ENCODE results near the genes FBXO27, SYCN, EID2 and LGALS14.

DNA sequence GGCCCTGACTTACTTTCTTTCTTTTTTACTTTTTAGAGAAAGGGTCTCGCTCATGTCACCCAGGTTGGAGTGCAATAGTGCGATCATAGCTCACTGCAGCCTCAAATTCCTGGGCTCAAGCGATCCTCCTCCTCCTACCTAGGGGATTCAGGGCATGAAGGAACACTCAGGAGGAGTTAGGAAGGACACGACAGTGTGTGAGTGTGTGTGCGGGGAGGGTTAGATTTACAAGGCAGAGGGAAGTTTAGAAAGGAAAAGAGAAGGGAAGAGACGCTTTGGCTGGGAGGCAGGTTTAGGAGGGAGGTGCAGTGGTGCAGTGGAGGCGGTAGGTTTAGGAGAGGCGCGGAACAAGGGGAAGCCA is 657 bp downstream of the SIRT2 start:
CAGE:
- cytosol, long polyA minus RNA, result no peak
- cytosol, long polyA plus RNA, result no peak
- long polyA plus RNA, result no peak
- nucleus, long polyA minus RNA, result no peak
- nucleus, long polyA plus RNA, result no peak

CAGE:
- cytosol, long polyA minus RNA, result no peak
- cytosol, long polyA plus RNA, result no peak
- long polyA plus RNA, result no peak
- nucleus, long polyA minus RNA, result no peak
- nucleus, long polyA plus RNA, result no peak
Observed at GRCh38 chr19:38899142-38899429, 332 bp downstream of the SIRT2 start.

GRCh38 chr19:39030826-39031184 is 1.5 kb downstream of the FBXO27 start:
CAGE:
- cytosol, long polyA minus RNA, result no peak
- cytosol, long polyA plus RNA, result no peak
- long polyA plus RNA, result no peak
- nucleus, long polyA minus RNA, result no peak
- nucleus, long polyA plus RNA, result no peak

CAGE:
- cytosol, long polyA minus RNA, result no peak
- cytosol, long polyA plus RNA, result no peak
- long polyA plus RNA, result no peak
- nucleus, long polyA minus RNA, result no peak
- nucleus, long polyA plus RNA, result no peak
Observed at GRCh38 chr19:39032388-39032898, at the start of gene FBXO27. Gene FBXO27 (minus strand): TSS chr19:39032549.

GRCh38 chr19:39156268-39157124 is 30.9 kb downstream of the PAK4 start:
CAGE:
- cytosol, long polyA minus RNA, result no peak
- cytosol, long polyA plus RNA, result no peak
- long polyA plus RNA, result no peak
- nucleus, long polyA minus RNA, result no peak
- nucleus, long polyA plus RNA, result no peak

CAGE:
- cytosol, long polyA minus RNA, result no peak
- cytosol, long polyA plus RNA, result no peak
- long polyA plus RNA, result no peak
- nucleus, long polyA minus RNA, result no peak
- nucleus, long polyA plus RNA, result no peak
Observed at GRCh38 chr19:39203770-39204477, at the start of gene SYCN. Gene SYCN (minus strand): TSS chr19:39204263.

DNA sequence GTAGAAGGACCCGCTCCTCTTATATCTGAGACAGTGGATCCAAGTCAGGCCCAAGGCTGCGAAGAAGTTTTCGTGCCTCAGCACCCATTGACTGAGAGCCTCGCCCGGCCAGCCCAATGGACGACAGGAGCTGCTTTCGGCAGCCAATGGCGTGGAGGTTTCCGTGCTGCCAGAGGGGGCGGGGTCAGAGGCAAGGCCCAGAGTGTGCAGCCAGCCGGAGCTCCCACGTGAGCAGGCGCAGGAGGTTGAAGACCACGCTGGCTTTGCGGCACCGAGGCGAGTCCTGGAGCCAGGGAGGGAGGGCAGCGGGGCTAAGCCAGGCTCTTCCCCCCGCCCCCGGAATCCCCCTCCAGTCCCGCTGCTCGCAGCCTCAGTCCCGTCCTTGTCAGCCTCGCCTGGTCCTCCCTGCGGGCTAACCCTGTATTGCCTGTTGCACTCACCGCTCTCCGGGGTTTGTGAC is 2.2 kb upstream of the IFNL3 start:
CAGE:
- cytosol, long polyA minus RNA, result no peak
- cytosol, long polyA plus RNA, result no peak
- long polyA plus RNA, result no peak
- nucleus, long polyA minus RNA, result no peak
- nucleus, long polyA plus RNA, result no peak

DNA sequence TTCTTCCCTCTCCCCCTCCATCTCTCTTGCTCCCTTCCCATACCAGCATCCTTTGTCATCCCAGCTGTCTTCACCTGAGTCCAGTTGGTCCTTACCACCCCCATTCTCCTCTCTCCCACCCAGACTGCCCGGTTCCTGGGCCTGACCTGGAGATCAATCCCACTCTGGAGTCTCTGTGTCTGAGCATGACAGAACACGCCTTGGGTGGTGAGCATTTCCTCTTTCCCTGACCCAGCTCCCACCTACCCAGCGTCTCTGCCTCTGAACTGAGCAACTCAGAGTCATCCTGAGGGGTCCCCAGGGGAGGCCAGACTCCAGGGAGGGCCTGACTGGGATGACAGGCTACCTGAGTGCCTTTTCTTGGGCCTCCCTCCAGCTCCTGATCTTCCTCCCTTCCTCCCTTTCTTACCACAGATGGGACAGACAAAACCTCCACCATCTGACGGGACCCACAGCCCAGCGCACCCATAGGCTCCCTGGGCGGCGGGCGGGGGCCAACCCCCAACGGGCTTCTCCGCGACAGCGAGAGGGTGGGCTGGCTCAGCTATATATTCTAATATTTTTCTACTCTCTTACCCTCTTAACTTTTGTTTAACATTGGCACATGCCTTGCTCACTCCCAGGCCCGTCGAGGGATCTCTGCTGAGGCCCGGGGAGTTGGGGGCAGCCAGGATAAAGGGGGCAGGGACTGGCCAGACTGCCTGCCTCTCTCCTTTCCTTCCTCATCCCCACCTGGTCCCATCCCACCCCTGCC is 7.6 kb downstream of the PAF1 start:
CAGE:
- cytosol, long polyA minus RNA, result no peak
- cytosol, long polyA plus RNA, result no peak
- long polyA plus RNA, result no peak
- nucleus, long polyA minus RNA, result no peak
- nucleus, long polyA plus RNA, result no peak

DNA sequence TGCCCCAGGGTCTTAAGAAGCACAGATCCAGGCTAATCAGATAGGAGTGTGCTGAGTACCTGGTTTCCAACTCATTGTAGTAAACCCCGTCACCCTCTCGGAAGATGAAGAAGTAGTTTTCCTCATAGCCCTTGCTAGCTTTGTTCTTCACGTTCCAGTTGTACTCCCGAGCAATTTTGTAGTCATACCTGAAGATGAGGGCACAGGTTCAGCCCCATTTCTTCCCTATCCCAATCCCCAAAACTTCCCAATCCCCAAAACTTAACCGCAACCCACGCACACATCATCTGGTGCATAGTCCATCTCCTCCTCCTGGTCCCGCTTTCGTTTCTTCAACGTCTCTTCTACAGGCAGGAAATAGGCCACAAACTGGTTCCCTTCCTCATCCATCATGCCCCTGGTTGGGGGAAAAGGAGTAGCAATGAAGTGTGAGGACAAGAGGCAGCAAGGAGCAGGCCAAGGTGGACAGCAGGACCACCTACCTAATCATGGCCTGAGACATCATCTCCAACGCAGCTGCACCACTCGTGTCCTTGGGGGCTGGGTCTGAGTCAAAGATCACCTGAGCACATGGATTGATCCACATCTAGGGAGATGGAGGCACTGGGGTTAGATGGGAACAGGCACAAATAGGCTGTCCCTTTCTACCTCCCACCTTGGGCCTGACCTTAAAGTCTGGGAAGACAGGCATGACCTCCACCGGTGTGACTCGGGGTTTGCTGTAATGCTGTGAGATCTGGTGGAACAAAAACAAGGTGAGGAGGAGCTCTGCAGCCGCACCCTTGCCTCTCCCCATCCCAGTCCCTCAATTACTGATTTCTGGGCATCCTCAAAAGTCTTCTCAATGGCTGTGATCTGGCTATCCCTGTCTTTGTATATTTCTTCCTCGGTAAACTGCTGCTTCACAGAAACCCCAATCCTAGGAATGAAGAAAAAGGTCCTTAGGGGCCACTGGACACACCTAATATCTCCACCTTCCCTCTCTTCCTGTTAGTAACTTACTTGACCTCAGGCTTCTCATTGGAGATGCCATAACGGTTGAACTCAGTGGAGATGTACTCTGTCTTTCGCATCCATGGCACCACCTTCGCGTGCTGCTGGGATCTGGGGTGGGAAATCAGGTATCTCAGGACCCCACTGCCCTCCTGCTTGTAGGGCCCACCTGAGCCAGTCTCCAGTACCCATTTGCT is 2.2 kb downstream of the PAF1 start:
CAGE:
- cytosol, long polyA minus RNA, result no peak
- cytosol, long polyA plus RNA, result no peak
- long polyA plus RNA, result no peak
- nucleus, long polyA minus RNA, result no peak
- nucleus, long polyA plus RNA, result no peak

GRCh38 chr19:39434348-39434976 is 1.3 kb downstream of the RPS16 start:
CAGE:
- cytosol, long polyA minus RNA, result no peak
- cytosol, long polyA plus RNA, result no peak
- long polyA plus RNA, result no peak
- nucleus, long polyA minus RNA, result no peak
- nucleus, long polyA plus RNA, result no peak

CAGE:
- cytosol, long polyA minus RNA, result no peak
- cytosol, long polyA plus RNA, result no peak
- long polyA plus RNA, result no peak
- nucleus, long polyA minus RNA, result no peak
- nucleus, long polyA plus RNA, result no peak
Observed at GRCh38 chr19:39453065-39453590, 7.7 kb downstream of the SUPT5H start.

DNA sequence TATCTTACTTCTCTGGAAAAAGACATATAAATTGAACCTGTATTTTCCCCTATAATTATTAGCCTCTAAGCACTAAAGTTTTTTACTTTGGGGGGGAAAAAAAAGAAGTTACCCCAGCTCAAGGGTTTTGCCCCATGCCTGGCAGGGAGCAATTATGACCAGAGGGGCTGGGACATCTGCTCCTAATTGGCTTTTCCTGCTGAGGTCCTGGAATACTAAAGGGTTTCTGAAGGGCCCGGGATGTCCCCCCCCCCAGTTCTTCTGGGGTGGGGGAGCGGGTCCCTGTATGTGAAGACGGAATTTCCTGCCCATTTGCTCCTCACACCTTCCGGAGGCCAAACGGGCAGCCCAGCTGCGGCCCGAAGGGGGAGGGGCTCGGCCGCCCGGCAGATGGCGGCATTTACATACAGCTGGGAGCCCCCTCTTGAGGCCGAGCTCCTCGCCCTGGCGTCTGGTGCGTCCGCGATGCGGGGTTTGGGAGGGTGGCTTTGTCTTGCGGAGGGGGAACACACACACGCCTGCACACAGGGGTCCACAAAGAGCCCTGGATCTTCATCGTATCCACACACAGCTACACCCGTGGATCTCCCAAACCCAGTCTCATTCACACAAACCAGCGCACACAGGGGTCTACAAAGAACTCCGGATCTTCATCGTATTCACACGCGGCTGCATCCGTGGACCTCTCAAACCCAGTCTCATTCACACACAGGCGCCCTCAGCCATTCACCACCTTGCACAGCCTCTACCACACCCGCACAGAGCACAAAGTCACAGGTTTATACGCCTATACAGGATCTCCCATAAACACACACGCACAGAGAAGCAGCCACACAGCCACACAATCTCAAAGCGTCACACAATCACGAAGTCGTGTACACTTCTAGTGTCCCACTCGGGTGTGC is 864 bp upstream of the DLL3 start:
CAGE:
- cytosol, long polyA minus RNA, result no peak
- cytosol, long polyA plus RNA, result no peak
- long polyA plus RNA, result no peak
- nucleus, long polyA minus RNA, result no peak
- nucleus, long polyA plus RNA, result no peak

DNA sequence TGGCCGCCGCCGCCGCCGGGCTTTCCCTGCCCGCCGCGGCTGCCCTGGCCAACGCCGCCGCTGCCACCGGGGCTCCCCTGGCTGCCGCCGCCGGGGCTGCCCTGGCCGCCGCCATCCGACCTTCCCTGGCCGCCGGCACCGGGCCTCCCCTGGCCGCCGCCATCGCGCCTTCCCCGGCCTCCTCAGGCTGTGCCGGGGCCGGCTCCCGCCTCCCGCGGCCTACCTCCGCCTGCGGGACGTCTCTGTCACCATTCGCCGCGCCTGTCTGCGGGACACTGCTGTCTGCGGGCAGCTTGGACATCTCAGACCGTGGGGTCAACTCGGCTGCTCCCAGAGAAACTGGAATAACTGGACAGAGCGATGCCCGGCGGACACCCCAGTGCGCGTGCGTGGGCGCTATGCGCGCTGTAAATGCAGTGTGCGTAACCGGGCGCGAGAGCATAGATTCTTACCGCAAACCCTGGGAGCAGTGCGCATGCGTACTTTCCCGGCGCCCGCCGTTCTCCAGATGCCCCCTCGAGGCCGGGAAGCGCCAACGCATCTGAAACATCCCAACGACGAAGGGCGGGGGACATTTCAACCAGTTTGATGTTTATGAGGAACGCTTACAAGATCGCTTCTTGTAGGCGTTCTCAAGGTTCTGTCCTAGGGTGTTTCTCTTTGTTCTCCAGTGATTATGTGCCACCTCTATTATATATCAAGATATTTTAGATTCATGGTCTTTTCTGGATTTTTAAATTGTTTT is at the start of gene EID2:
EID2 (minus strand) TSS at position 383 of the 745 bp plus-strand sequence.
CAGE:
- cytosol, long polyA minus RNA, result no peak
- cytosol, long polyA plus RNA, result no peak
- long polyA plus RNA, result no peak
- nucleus, long polyA minus RNA, result start-site peak on the minus strand centred at position 398 of the sequence, 105 bp wide, 8 reads
- nucleus, long polyA plus RNA, result start-site peak on the minus strand centred at position 373 of the sequence, 103 bp wide, 18 and 36 reads in 2 replicates

DNA sequence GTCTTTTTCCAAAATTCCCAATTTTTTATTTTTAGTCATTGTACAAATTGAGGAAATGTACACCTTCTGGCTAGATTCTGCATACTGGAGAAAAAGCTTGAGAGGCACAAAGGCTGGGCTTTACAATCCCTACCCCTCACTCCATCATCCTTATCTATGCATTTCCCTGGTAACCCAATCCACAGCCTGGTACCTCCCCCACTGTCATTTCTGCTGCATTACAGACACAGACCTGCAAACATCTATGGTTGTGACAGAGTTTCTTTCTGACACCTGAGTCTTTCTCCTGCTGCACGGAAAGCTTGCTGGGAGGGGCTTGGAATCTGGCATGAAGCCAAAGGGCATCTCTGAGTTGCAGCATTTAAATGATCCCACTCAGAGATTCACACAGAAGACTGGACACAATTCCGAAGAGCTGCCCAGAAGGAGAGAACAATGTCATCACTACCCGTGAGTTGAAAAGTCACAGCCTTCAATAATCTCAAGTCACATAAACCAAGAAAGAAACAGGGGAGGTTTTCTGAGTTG is at the start of gene LGALS14:
LGALS14 (plus strand) TSS at position 388 of the 528 bp plus-strand sequence.
CAGE:
- cytosol, long polyA minus RNA, result no peak
- cytosol, long polyA plus RNA, result no peak
- long polyA plus RNA, result no peak
- nucleus, long polyA minus RNA, result no peak
- nucleus, long polyA plus RNA, result no peak

GRCh38 chr19:39828229-39829058 is 5.5 kb downstream of the DYRK1B start:
CAGE:
- cytosol, long polyA minus RNA, result no peak
- cytosol, long polyA plus RNA, result no peak
- long polyA plus RNA, result no peak
- nucleus, long polyA minus RNA, result no peak
- nucleus, long polyA plus RNA, result no peak

CAGE:
- cytosol, long polyA minus RNA, result no peak
- cytosol, long polyA plus RNA, result no peak
- long polyA plus RNA, result no peak
- nucleus, long polyA minus RNA, result no peak
- nucleus, long polyA plus RNA, result no peak
Observed at GRCh38 chr19:39872078-39872814, 26.1 kb upstream of the FBL start.

GRCh38 chr19:39943649-39943990 is 27.3 kb upstream of the PSMC4 start:
CAGE:
- cytosol, long polyA minus RNA, result no peak
- cytosol, long polyA plus RNA, result no peak
- long polyA plus RNA, result no peak
- nucleus, long polyA minus RNA, result no peak
- nucleus, long polyA plus RNA, result no peak

GRCh38 chr19:39953446-39953911 is 17.5 kb upstream of the PSMC4 start:
CAGE:
- cytosol, long polyA minus RNA, result no peak
- cytosol, long polyA plus RNA, result no peak
- long polyA plus RNA, result no peak
- nucleus, long polyA minus RNA, result no peak
- nucleus, long polyA plus RNA, result no peak

DNA sequence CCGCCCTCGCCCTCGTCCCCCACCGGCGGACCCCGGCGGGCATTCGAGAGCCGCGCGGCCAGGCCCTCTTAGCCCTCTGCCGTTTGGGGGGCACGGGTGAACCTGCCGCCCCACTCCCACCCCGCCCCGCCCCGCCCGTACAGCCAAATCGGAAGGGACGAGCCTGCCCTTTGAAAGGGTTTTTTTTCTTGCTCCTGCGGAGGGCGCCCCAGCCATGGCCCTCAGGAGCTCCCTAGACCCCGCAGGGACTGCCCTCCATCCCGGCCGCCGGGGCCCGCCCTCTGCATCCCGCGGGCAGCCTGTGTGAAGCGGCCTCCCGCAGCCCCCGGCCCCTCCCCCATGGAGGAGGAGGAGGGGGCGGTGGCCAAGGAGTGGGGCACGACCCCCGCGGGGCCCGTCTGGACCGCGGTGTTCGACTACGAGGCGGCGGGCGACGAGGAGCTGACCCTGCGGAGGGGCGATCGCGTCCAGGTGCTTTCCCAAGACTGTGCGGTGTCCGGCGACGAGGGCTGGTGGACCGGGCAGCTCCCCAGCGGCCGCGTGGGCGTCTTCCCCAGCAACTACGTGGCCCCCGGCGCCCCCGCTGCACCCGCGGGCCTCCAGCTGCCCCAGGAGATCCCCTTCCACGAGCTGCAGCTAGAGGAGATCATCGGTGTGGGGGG is 598 bp downstream of the MAP3K10 start:
CAGE:
- cytosol, long polyA minus RNA, result no peak
- cytosol, long polyA plus RNA, result no peak
- long polyA plus RNA, result no peak
- nucleus, long polyA minus RNA, result no peak
- nucleus, long polyA plus RNA, result no peak

DNA sequence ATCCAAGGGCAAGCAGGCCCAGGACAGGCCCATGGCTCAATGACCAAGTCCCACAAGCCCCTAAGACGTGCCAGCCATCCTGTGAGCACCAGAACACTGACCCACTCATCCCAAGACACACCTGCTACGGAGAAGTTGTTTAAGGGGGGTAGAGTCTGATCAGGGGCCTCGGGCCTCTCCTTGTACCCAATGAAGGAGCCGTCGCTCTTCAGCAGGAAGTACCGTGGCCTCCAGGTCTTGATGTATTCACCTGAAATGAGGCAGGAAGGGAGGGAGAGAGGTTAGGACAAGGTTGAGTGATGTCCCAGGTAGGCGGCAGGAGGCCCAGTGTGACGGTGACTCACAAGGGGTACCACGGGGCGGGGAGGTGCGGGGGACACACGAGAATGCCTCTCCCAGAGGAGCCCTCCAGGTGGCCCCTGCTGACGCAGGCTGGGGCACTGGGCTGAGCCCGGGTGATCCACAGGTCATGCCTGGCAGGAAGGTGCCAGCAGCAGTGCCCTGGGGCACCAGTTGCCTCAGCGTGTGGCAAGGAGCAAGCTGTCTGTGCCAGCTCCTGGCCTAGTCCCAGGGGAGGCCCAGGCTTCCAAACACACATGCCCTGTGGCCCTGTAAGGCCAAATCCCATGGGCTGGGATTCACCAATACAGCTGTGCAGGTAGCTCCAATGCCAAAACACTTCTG is 28.2 kb downstream of the AKT2 start:
CAGE:
- cytosol, long polyA minus RNA, result no peak
- cytosol, long polyA plus RNA, result no peak
- long polyA plus RNA, result no peak
- nucleus, long polyA minus RNA, result no peak
- nucleus, long polyA plus RNA, result no peak

Data from keratinocyte (primary cell).